ENCODE measurements around a stretch of chrX.

GRCh38 chrX:30971587-30972161, 82.6 kb upstream of the TAB3 start:
- PRO-cap, result no peak

DNA sequence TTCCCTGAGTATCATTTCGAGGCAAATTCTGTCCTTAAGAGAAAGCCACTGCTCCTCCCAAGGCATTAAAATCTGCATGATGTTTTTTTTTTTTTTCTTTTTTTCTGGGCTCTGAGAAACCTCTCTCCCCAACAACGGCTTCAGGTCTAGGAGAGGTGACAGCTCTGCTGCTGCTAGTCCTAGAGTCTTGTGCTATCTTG, 528.8 kb upstream of the FTHL17 start:
- PRO-cap, result unidirectional peak, plus-strand start at position 97 of the sequence

DNA sequence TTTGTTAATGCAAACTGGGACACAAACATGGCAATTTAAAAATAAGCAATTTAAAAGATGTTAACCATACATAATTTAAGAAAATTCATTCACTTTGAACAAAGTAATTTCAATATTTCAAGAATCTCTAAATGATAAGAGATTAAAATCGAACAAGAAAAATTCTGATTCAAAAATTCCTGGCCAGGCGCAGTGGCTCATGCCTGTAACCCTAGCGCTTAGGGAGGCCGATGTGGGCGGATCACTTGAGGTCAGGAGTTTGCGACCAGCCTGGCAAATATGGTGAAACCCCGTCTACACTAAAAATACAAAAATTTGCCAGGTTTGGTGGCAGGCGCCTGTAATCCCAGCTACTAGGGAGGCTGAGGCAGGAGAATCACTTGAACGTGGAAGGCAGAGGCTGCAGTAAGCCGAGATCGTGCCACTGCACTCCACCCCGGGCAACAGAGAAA, 860.5 kb upstream of the FTHL17 start:
- PRO-cap, result no peak

GRCh38 chrX:32343103-32343323, 868.3 kb downstream of the DMD start:
- PRO-cap, result no peak

- PRO-cap, result no peak
Observed at GRCh38 chrX:33188180-33189044, 22.9 kb downstream of the DMD start.

DNA sequence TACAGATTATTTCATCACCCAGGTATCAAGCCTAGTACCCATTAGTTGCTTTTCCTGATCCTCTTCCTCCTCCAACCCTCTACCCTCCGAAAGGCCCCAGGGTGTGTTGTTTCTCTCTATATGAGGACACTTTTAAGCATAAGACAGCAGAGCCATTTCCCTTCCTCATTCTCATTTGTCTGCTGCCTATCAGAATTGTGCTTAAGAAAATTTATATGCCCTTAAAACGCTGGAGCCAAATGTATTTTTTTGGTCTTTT, 4.5 kb downstream of the DMD start:
- PRO-cap, result no peak

DNA sequence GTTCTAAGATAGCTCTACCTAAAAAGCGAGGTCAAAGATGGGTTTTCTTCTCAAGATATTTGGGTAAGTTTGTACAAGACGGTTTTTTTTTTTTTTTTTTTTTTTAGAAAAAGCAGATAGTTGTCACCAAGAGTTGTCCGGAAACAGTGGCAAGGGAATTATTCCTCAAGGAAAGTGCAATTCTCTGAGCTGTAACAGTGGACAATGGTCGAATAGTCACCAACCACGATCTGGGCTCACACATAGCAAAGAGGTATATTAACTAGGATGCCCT, 650 bp upstream of the PRRG1 start:
- PRO-cap, result no peak

- PRO-cap, result no peak
Observed at GRCh38 chrX:37781237-37782468, 1.8 kb downstream of the CYBB start.

- PRO-cap, result no peak
Observed at GRCh38 chrX:37816483-37817544, 30.6 kb downstream of the DYNLT3 start.

GRCh38 chrX:37905348-37906351, 58.3 kb upstream of the DYNLT3 start:
- PRO-cap, result no peak

GRCh38 chrX:37994411-37994882, 375 bp downstream of the H2AL3 start:
- PRO-cap, result no peak

DNA sequence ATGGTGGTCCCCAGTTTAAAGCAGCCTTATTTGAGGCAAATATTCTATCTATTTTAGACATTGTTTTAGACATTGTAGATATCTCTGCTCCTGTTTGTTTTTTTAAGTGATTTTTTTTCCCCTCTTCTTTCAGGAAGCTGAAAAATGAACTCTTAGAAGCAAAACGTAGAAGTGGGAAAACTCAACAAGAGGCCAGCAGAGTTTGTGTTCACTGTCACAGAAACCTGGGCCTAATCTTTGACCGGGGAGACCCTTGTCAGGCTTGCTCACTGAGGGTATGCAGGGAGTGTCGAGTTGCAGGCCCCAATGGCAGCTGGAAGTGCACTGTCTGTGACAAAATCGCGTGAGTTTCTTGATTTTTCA, 47.7 kb downstream of the SYTL5 start:
- PRO-cap, result no peak

DNA sequence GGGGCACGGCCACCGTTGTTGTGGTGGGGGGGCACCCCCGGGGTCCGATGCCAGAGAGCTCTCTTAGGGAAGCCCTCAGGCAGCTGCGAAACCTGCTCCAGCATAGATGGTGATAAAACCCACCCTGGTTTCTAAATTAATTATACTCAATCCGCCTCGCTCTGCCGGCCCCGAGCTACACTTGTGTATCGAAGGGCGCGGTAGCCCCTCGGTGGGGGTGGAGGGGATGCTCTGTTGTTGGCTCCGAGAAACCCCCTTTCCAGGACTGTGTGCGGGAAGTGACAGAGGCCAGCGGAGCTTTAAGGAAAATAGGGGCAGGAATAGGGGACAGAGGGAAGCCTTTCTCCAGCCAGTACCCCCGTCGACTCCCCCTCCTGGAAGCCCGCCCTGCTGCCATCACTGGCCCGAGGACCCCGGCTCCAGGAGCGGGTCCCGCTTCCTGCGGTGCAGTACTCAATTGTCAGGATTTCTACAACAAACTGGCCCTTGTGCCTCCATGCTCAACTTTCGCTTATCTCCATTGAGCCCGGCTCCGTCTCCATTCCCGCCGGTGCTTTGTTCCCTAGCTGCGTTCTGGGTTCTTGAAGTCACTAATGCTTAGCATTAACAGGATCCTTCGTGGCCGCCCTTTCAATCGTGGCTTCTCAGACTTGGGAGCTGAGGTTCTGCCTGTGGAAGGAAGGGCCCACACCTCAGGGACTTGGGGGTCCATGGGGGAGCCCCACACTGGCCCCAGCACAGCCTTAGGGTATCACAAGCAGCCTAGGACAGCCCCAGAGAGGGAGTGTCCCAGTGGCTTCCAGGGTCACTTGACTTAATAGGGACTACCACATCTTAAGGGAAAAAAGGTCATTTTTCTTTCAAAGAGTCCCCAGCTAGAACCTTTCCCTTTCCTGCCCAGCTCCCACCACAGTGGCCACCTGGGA, 408.1 kb downstream of the BCOR start:
- PRO-cap, result no peak

GRCh38 chrX:39736084-39736662, 361.6 kb downstream of the BCOR start:
- PRO-cap, result no peak

GRCh38 chrX:39759623-39759949, 338.2 kb downstream of the BCOR start:
- PRO-cap, result no peak

GRCh38 chrX:39773870-39775063, 323.5 kb downstream of the BCOR start:
- PRO-cap, result bidirectional peak, plus-strand start at chrX:39774128, minus-strand start at chrX:39774003; unidirectional peak, minus-strand start at chrX:39774439

DNA sequence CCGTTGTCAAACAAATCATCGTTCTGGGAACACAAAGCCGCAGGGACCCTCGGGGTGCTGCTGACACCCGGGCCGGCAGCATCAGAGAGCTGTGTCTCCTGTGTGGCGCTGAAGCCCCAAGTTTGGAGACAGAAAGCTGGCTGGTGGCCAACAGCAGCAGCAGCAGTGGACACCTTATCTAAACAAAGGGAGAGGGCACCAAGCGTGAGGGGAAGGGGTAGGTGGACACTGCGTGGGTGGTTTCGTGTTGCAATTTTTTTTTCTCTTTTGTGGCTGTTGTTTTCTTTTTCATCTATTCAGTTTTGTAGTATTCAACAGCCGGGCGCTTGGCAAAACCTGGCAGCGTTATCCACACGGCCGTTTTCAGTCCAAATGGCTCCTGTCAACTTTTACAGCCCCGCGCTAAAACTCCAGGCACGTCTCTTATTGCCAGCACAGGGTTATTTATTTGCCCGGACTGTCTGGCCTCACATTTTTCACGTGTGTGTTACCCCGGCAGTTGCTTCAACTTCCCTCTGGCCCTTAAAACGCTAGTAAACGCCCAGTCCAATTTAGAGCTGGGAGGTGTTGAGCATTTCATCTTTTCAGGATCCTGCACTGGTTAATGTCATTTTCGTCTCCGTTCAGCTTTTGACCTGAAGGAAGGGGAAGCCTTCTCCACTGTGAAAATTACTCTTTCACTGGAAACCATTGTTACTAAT, 192.2 kb downstream of the BCOR start:
- PRO-cap, result no peak

DNA sequence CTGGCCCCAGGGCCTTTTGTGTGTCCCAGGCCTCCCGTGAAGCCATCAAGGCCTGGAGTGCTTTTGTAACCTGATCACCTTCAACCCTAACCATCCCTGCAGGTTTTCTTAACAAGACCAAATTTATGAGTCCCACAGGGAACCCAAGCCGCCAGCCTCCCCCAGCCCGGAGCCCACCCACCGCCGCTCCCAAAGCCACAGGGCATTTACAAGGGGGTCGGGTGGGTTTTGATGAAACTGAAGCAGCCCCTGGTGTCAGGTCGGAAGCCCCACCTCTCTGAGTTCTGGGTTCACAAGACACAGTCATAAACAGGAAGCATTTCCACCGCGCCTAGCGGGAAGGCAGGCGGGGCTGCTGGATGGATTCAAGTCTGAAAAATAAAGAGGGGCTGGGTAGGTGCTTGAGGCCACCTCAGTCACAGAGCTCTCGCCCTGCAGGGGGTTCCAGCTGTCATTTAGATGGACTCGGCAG, 128.6 kb downstream of the BCOR start:
- PRO-cap, result bidirectional peak, plus-strand start at position 381 of the sequence, minus-strand start at position 279 of the sequence

GRCh38 chrX:39983642-39984664, 113.8 kb downstream of the BCOR start:
- PRO-cap, result no peak

DNA sequence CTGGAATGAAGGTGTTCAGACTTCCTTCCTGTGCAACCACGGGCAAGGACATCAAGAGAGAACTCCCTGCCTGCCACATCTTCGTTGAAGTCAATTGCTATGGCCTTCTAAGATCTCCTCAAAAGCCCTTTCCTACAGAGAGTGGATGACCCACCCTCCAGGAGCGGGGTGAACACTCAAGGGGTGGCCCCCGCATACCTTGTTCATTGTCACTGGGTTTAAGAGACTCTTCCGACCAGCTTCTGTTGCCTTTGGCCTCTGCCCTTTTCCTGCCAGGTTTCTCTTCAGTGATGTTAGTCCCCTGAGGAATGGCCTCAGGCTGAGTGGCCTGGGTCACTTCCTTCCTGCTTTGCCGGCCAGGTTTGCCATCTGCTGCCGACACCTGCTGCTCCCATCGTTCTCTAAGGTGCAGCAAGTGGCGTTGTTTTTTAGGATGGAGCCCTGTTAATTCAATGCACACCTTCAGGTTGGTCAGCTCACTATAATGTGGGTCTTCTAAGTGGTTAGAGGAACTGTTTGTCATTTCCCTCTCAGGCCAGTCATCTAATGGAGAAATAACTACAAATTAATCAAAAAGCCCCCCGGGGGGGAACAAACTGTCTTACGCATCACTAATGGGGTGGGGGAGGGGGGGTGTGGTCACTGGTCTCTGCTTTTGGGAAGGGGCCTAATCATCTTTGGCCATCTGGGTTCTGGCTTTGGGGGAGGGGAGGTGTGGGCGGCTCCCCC, 34.2 kb downstream of the BCOR start:
- PRO-cap, result no peak